A172 (cell line): ENCODE measurements around a stretch of chr22.

- RAMPAGE, long total RNA, result no peak
Observed at GRCh38 chr22:29112776-29113243, 40.0 kb downstream of the KREMEN1 start.

GRCh38 chr22:29117771-29118321, 45.0 kb downstream of the KREMEN1 start:
- RAMPAGE, long total RNA, result no peak

DNA sequence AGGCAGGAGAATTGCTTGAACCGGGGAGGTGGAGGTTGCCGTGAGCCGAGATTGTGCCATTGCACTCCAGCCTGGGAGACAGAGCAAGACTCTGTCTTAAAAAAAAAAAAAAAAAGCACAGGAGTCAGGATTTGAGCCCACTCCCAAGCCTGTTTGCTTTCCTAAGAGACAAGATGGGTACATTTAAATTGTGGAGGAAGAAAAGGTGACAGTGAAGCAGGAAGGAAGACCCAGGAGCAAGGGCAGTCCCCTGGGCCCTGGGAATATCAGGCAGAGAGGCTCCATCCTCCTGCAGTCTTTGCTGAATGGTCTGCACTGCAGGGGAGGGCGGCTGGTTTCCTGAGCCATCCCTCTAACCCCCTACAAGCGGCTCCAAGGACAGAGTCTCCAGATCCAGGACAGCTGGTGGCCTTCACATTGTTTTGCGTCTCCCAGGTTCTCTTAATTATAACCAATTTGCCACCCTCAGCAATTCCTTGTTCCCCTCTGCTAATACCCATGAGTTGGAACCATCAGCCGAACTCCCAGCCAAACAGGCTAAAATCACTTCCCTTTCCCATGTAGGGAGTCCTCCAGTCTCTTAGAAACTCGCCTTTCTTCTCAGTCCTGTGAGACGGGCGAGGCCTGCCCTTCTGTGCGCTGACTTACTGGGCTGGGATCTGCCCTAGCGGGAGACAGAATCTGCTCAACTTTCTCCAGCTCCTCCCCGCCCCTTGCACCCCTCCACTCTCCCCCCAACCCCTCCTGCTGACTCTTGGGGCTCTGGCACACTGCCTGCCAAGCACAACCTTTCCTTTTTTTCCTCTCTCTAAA, 53.6 kb upstream of the EMID1 start:
- RAMPAGE, long total RNA, result no peak

- RAMPAGE, long total RNA, result no peak
Observed at GRCh38 chr22:29225472-29226354, 20.0 kb downstream of the EMID1 start.

DNA sequence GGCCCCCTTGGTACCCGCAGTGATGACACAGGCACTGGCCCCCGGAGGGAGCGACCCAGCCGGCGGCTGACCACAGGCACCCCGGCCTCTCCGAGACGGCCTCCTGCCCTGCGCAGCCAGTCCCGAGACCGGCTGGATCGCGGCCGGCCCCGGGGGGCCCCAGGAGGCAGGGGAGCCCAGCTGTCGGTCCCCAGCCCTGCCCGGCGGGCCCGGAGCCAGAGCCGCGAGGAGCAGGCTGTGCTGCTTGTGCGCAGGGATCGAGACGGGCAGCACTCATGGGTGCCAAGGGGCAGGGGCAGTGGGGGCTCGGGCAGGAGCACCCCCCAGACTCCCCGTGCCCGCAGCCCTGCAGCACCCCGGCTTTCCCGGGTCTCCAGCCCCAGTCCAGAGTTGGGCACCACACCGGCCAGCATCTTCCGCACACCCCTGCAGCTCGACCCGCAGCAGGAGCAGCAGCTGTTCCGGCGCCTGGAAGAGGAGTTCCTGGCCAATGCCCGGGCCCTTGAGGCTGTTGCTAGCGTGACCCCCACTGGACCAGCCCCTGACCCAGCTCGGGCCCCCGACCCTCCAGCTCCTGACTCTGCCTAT, 3.9 kb downstream of the RASL10A start:
- RAMPAGE, long total RNA, result no peak

DNA sequence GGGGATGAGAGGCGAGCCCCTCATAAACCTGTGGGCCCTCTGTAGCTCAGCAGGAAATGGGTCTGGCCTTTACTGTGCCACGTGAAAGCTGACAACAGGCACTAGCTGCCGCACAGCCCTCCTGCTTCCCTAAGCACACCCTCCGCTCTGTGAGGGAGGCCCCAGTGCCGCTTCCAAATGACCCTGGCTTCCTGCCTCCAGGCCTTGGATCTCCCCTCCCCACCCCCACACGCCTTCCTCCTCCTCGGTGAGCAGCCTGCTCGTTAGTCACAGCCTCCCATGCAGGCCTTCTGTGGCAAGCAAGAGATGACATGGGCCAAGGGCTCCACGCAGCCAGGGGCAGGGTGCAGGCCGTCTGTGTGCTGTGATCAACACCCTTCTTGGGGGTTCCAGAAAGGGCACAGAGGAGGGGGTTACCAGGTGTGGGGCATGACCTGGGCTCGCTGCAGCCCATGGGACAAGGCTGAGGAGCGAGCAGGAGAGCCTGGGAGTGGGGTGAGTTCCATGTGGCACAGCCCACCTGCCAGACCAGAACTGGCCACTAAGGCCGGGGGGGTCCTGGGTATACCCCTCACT, 15.3 kb upstream of the RASL10A start:
- RAMPAGE, long total RNA, result no peak

GRCh38 chr22:29618173-29618479, 14.7 kb downstream of the NF2 start:
- RAMPAGE, long total RNA, result no peak

DNA sequence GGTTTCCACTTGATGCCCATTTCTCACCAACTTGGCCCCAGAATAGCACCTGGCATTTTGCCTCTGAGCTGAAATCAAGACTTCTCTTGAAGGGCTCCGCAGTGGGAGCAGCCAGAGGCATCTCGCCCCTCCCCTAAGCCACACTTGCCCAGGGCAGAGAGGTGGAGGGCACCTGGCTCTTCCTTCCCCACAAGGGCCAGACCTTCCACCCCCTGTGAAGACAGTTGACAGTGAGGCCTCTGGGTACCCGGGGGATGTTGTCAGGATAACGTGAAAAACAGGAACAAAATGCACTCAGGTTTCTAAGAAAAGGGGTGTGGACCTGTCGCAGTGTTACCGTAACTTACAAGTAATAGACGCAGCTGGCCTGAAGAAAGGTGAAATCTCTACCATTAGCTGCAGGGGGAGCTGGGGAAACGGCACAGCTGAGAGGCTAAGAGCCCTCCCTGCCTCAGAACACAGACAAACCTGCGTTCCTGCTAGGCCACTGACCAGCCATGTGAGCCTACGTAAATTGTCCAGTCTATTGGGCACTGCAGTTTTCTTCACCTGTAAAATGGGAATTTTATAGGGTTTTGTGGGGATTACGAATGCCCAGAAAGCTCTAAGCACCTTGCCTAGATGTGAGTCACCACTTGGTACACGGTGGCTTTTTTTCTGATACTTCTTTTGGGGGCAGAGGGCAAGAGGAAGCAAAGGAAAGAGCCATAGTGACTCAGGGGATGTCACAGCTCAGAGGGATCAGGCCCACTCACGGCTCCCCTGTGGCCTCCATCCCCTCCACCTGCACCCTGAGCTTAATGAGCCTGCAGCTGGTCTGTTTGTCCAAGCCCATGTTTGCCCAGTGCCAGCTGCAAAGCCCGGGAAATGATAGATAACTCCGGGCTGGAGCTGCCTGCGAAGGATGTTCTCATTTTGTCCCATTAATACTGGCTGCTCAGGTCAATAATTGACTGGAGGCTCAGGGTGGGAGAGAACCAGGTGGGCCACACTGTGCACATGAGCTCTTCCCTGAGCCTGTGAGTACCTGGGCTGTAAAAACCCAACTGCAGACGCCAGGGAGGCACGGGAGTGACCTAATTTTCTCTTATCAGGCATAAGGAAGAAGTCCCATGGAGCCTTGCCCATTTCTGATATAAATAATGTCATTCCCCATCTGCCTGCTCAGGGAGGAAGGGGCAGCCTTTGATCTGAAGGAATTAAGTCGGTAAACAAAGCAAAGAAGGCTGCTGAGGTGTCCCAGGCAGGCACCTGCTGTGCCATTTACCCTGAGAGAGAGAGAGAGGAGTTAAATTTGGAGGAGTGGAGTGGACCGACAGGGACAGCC, 18.3 kb upstream of the CABP7 start:
- RAMPAGE, long total RNA, result no peak

GRCh38 chr22:29733338-29733855, 13.6 kb downstream of the CABP7 start:
- RAMPAGE, long total RNA, result no peak

DNA sequence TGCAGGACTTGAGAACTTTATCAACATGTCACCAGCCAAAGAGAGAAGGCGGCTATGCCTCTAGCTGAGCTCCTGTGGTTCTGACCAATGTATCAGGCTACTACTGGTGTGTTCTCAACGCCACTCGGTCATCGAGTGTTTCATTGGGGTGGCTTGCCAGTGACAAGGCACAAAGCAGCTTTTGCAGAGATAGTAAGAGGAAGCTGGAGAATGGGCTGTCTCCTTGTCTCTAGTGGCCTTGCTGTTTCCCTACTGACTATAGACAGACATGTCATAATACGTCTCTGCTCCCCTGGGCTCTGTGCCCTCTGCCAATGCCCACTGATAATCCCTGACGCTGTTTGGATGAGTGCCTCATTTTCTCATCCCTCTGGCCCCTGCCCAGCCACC, 17.7 kb upstream of the ASCC2 start:
- RAMPAGE, long total RNA, result no peak

- RAMPAGE, long total RNA, result no peak
Observed at GRCh38 chr22:30002709-30003542, 77.3 kb upstream of the HORMAD2 start.

DNA sequence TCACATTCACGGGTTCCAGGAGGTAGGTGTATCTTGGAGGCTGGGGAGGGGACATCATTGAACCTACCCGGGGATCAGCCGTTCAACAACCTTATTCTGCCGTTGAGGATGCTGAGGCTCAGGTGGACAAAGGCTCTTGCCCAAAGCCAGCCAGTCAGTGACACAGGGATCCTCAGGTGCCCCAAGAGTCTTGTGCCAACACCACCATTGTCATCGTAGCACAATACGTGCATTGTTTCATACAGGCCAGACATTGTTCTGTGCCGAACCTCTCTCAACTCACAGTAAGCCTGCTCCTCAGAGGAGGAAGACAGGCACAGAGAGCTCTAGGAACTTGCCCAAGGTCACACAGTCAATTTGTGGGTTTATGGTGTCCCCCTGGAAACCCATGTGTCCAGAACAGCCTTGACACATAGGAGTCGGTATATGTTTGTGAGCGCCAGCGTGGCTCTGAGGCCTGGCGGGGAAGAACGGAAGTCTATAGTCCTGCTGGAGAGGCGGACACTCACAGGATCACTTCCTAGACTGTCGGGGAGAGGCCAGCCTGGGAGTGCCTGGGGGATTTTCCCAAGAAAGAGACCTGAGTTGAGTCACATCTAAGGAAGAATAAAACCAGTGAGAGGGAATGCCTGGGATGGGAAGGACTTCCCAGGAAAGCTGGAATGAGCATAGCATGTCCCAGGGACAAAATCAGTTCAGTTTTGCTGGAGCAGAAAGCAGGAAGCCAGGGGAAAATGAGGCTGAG, 20.3 kb downstream of the LIF start:
- RAMPAGE, long total RNA, result no peak

DNA sequence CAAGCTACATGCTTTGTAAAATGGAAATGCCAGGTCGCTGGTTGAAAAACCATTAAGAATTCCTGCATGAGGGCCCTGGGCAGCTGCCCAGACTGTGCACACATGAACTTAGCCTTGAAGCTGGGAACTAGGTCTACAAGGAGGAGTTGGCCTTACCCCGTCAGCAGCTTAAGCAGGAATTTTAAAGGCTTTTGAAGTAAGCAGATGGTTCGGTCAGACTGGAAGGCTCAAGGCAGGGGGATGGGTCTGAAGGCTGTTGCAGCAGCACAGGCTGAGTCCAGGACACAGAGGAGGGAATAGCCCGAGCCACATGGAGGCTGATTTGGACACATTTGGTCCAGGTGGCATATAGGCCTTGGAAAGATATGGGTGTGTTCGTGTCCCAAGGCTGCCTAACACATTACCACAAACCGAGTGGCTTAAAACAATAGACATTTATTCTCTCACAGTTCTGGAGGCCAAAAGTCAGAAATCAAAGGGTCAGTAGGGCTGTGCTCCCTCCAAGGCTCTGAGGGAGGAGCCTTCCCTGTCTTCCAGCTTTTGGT, 11.7 kb downstream of the LIF start:
- RAMPAGE, long total RNA, result no peak

DNA sequence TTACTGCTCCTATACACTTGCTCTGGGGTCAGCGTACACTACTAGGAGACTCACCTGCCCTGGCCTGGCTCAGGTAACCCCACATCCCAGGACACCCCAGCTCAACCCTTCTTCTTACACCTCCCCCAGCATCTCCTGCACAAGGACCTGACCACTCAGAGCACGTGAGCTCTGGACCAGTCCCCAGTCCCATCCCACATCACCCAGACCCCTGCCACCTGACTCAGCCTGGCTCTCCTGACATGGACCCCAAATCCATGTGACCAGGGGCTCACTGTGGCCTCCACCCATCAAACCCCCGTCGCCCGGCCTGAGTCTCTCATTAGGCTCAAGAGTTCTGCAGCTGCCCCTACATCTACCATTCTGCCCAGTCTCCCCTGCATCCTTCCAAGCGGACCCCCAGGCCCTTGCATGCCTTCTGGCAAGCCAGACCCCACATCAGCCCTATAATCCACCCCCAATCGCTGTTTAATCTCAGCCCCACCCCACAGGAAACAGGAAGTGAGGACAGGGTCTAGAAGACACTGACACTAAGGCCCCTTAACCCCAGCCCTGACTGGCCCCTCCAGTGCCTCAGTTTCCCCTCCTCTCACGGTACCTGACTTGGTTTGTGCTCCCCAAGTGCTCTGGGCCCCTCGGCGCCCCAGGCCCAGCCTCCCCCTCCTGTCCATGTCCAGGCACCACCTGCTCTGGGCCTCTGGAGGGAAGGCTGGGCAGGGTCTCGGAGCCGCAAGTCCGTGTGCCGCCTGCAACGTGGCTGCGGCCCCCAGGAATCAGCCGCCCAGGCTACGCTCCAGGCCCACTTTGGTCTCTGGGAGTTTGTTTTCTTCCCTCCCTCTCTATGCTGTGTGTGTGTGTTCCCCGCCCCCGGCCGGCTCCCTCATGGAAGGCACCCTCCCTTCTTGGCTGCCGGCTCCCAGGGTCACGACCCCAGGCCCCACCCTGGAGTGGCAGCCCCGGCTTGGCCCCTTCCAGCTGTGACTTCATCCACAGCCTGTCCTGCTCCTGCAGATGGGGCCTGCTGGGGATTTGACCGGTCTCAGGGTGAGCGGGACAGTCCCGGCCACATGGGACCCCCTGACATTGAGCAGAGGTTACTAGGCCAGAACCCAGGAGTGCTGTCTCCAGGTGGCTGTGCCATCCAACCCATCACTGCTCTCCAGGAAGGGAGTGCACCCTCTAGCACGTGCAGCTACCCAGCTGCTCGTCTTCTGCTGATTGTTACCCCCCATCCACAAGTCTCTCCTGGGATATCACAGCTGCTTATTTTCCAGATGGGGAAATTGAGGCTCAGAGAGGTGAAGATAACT, 2.3 kb upstream of the LIF start:
- RAMPAGE, long total RNA, result no peak

- RAMPAGE, long total RNA, result no peak
Observed at GRCh38 chr22:30263274-30263794, 3.3 kb downstream of the OSM start.

DNA sequence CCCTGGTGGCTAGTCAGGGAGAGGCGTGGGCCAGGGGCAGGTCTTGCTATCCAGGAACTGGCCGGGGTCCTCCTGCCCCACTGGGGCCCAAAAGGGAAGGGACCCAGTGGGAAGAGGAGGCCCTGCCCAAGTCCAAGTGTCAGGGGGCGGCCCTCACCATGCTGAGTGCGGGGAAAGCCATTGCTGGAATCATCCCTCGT, 2.4 kb downstream of the CASTOR1 start:
- RAMPAGE, long total RNA, result no peak

- RAMPAGE, long total RNA, result no peak
Observed at GRCh38 chr22:30290426-30291598, 1.5 kb upstream of the CASTOR1 start.

GRCh38 chr22:30317822-30318352, 8.9 kb downstream of the TBC1D10A start:
- RAMPAGE, long total RNA, result no peak

GRCh38 chr22:30341002-30341967, 14.5 kb upstream of the TBC1D10A start:
- RAMPAGE, long total RNA, result no peak

DNA sequence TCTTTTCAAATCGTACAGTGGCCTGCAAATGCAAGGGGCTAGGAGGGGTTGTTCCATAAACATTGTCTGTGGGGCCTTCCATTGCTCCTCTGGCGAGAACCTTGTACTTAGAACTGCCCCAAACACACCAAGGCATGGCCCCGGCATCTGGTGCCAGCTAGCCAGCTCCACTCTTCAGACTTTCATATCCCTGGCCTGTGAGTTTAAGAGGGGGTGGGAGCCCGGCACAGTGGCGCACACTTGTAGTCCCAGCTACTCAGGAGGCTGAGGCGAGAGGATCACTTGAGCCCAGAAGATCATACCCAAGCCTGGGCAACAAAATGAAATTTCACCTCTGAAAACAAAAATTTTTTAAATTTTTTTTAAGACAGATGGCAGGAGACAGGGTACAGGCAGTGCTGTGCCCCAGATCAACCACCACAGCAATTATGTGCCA, 8.5 kb downstream of the SF3A1 start:
- RAMPAGE, long total RNA, result no peak